Left colon (tissue), 1 donor: ENCODE data around the genes AGPAT3 and AIRE.

DNA sequence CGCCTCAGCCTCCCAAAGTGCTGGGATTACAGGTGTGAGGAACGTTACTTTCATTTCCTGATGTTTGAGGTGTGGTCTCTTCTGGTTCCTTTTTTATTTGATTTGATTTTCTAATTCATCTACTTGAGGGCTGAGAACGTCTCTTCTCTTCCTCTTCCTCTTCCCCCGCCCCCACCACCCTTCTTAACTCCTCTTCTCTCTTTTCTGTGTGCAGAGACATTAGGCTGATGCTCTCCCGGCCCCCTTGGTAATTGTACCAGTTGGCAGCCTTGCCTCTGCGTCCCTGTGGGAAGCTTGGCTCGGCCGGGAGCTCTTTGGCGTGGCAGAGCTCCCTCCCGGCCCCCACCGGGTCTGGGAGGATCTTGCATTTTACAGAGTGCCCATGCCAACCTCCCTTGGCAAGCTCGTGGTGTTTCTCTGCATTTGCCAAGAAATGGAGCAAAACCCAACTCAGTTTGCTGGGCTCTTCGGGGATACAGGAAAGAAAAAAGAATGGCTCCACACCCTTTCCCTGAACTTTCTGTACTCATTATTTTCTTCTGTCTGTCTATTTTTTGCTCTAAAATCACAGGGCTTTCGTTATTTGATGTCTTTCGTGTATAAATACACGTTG is 20.0 kb downstream of the CRYAA start:
- PRO-cap, result no peak

GRCh38 chr21:43312514-43313465 is 114.1 kb downstream of the SIK1 start:
- PRO-cap, result no peak

DNA sequence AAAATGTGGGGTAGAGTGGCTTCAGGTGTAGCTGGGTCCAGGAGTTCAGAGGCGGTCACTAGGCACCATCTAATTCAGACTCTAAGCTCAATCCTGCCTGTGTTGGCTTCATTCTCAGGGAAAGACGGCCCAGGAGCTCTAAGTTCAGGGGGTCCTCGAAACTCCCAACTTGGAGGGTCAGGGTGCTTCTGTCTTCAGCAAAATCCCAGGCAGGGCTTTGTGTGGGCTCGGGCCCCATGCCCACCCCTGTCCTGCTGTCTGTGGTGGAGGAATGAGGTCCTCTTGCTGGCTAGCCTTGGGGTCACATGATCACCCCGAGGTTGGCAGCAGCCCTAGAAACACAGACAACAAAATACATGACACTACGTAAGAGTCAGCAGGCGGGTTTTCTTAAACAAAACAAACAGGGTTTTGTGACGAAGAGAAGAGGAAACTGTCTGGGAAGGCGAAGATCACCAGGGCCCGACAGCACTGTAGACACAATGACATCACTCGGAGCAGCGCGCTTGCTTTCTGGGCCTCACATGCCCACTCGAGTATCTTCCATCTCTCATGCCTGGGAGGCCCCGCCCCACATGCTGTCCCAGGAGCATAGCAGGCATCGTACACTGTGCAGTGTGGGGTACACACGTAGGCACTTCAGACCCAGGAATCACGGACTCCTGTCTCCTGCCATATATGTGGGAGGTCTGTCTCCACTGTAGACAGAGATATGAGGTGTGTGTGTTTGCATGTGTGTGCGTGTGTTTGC is 94.9 kb downstream of the SIK1 start:
- PRO-cap, result no peak

DNA sequence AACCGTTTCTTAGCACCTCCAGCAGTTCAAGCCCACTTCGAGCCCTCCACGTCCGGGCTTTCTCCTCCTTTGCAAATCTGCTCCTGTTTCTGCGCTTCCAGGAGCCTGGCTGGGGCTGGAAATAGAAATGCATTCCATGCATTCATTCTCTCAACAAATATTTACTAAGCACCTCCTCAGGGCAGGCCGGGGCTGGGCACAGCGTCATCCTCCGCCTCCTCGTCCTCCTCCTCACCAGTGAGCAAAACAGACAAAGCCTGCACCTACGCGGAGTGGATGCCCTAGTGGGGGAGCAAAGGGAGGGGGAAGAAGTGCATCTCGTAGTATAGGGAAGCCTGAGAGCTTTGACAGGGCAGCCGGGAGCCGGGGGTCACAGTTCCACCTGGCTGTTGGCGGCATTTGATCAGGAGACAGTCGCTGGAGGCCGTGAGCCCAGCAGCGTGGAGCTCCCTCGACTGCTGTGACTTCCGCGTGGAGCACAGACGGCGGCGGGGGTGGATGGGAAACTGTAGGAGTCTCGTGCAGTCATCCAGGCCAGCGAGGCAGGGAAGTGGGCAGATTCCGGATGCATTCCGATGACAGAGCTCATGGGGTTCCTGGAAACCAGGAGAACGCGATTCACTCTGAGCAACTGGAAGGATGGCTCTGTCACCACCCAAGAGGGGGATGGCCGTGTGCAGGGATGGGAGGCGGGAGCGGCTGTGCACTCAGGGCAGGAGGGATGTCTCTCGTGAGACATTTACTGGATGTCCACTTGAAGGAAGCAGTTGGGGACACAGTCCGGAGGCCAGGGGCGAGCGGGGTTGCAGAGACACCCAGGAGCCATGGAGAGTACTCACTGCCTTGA is 93.4 kb downstream of the SIK1 start:
- PRO-cap, result no peak

- PRO-cap, result unidirectional peak, plus-strand start at chr21:43343437
Measured at GRCh38 chr21:43342798-43343549, 84.0 kb downstream of the SIK1 start.

- PRO-cap, result no peak
Measured at GRCh38 chr21:43676472-43677039, 17.2 kb downstream of the RRP1B start.

- PRO-cap, result no peak
Measured at GRCh38 chr21:43726685-43727949, 8.2 kb downstream of the PDXK start.

DNA sequence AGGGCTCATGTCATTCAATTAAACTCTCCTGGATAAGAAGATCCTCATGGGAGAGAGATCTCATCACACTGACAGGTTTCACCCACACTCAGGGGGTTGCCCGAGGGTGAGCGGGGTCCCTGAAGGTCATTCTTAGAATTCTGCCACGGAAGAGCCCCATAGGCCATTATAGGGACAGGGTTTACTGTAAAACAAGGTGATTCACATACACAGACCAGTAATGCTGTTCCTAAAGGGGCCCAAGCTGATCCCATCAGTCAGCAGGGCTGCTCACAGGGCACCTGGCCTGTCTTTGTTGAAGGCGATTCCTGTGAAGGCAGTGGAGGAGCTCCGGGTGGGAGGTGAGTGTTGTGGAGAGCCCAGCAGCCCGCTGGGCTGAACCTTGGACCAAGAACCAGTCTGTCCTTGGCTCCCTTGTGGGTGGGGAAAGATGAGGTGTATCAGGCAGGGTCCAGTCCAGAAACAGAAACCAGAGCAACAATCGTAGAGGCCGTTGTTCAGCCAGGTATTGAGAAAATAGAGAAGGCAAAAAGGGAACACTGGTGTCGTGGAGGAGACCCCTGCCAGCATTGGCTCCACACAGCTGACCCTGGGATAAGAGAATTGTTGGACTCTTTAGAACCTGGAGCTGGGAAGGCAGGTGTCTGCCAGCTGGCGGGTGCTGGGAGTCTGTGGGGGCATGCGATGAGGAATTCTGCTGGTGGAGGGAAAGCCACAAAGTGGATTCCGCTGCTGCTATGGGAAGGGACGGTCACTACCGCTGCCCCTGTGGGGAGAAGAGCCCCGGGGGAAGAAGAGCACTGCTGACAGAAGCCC is 12.6 kb downstream of the PDXK start:
- PRO-cap, result no peak

- PRO-cap, result no peak
Measured at GRCh38 chr21:43753456-43754209, 22.5 kb downstream of the CSTB start.

DNA sequence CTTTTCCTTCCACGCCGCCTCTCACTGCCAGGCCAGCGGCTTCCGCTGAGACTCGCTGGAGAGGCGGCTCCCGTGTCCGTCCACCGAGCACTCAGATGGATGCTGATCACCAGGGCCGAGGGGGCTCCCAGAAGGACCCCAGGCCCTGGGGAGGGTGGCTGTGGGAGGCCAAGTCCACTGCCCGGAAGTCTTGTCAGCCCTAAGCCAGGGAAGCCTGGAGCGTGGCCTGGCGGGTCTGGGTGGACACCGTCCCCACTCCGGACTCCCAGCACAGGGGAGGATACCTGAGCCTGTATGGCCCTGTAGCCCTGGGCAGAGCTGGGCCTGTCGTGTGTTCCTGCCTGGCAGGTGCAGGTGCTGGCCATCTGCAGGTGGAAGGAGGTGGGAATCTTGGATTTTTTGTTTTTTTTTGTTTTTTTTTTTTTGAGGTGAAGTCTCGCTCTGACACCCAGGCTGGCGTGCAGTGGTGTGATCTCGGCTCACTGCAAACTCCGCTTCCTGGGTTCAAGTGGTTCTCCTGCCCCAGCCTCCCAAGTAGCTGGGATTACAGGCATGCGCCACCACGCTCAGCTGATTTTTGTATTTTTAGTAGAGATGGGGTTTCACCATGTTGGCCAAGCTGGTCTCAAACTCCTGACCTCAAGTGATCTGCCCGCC is 16.2 kb downstream of the CSTB start:
- PRO-cap, result no peak

DNA sequence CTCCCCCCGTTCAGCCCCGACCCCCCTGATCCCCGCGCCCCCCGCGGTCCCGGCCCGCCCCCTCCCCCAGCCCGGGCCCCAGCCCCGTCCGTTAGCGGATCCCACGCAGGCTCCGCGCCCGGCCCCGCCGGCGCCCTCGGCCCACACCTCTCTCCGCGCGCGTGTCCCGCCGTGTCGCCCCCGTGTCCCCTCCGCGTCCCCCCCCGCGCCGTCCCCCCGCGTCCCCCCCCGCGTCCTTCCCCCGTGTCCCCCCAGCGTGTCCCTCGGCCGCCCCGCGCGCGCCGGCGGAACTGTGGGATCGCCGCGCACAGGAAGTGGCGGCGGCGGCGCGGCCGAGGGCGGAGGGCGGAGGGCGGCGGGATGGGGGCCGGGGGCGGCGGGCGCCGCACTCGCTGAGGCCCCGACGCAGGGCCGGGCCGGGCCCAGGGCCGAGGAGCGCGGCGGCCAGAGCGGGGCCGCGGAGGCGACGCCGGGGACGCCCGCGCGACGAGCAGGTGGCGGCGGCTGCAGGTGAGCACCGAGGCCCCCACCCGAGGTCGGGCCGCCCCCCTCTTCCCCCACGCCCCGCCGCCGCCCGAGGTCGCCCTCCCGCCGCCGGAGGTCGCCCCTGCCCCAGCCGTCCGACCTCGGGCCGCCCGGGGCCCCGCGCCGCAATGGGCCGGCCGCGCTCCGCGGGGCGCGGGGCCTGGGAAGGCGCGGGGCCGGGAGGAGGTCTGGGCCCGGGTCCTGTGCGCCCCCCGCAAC is at the start of gene AGPAT3:
Gene AGPAT3, plus strand, starts transcription at position 388 of the 744 bp plus-strand sequence.
- PRO-cap, result bidirectional peak, plus-strand start at position 310 of the sequence, minus-strand start at position 277 of the sequence

GRCh38 chr21:43866711-43867457 is 1.9 kb downstream of the AGPAT3 start:
- PRO-cap, result bidirectional peak, plus-strand start at chr21:43867015, minus-strand start at chr21:43866850; bidirectional peak, plus-strand start at chr21:43867222, minus-strand start at chr21:43867065

- PRO-cap, result no peak
Measured at GRCh38 chr21:43917059-43917673, 52.1 kb downstream of the AGPAT3 start.

- PRO-cap, result no peak
Measured at GRCh38 chr21:44035654-44036198, 23.6 kb downstream of the TRAPPC10 start.

- PRO-cap, result no peak
Measured at GRCh38 chr21:44036199-44037229, 24.4 kb downstream of the TRAPPC10 start.

DNA sequence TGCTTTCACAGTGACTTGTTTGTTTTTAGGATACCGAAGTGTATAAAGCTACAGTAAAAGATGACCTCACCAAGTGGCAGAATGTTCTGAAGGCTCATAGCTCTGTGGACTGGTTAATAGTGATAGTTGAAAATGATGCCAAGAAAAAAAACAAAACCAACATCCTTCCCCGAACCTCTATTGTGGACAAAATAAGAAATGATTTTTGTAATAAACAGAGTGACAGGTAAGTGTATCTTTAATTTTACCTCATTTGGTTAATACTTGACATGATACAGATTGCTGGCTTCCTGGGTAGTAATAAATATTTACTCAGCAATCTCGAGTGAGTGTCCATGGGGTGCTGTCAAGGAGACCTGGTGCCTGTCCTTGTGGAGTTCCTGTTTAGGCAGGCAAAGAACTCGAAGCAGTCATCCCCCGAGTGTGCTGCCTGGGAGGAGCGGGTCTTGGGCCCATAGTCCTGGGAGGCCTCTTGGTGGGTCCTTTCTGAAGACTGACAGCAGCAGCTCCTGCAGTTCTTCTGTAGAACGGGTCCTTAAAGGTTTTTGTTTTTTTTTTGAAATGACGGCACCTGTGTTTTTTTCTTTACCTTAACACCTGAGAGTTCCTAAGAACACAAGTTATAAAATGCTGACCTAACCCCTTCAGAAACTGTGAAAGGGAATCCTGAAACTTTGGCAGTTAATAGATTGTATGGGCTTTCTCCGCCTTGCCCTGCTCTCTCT is 40.3 kb downstream of the TRAPPC10 start:
- PRO-cap, result no peak

DNA sequence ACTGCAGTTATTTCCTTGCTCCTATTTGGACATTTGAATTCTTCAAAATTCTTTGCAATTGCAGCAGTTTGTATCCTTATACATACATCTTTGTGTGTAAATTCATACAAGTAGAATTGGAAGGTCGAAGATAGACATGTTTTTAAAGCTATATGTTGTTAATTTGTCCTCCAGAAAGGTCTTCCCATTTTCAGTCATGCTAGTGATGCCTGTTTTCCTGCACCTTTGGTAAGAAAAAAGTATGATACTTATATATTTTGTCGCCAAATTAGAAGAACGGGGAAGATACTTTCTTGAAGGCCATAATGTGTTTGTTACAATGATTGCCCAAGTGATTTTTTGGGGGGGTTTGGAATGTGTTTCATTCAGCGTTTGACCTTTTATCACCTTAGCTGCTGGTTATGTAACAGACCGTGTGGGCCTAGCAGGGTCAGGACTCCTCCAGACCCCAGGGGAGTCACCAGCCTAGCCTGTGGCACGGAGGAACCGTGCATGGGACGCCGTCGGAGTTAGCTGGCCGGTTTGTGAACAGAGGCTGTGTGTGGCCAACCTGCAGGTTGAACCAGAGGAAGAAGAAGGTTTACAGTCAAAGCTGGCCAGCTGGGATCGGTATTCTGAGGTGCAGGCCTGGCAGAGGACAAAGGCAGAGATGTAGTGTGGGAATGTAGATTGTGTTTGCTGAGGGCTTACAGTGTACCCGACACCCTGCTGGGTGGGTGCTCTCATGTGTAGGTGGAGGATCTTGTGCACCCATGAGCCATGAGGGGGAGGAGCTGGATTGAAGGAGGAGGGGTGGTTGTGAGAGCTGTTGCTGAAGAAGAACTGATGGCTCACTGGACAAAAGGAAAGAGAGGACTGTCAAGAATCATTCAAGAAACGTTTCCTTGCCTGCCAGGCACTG is 40.3 kb upstream of the PWP2 start:
- PRO-cap, result no peak

DNA sequence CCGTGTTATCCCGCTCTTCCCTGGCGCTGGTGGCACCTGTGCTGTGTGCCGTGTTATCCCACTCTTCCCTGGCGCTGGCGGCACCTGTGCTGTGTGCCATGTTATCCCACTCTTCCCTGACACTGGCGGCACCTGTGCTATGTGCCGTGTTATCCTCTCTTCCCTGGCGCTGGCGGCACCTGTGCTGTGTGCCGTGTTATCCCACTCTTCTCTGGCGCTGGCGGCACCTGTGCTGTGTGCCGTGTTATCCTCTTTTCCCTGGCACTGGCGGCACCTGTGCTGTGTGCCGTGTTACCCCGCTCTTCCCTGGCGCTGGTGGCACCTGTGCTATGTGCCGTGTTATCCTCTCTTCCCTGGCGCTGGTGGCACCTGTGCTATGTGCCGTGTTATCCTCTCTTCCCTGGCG is 18.5 kb upstream of the PWP2 start:
- PRO-cap, result no peak

DNA sequence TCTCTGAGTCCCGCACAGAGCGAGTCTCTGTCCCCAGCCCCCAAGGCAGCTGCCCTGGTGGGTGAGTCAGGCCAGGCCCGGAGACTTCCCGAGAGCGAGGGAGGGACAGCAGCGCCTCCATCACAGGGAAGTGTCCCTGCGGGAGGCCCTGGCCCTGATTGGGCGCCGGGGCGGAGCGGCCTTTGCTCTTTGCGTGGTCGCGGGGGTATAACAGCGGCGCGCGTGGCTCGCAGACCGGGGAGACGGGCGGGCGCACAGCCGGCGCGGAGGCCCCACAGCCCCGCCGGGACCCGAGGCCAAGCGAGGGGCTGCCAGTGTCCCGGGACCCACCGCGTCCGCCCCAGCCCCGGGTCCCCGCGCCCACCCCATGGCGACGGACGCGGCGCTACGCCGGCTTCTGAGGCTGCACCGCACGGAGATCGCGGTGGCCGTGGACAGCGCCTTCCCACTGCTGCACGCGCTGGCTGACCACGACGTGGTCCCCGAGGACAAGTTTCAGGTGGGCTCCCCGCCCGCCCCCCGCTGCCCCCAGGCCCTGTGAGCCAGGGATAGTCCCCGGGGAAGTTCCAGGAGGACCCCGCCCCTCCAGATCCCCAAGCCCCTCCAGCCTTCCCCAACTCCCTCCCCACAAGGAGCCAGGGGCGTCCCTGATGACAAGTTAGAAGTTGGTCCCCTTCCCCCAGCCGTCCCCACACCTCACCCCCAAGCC is at the start of gene AIRE:
Gene AIRE, plus strand, starts transcription at position 237 of the 709 bp plus-strand sequence.
- PRO-cap, result no peak

- PRO-cap, result no peak
Measured at GRCh38 chr21:44329301-44329980, 9.7 kb downstream of the CFAP410 start.